Fallopian tube (tissue), 1 donor: ENCODE data around the gene ASMT.

GRCh38 chrX:315825-316626 lies 2.6 kb downstream of the GTPBP6 start:
- PRO-cap: no peak

DNA sequence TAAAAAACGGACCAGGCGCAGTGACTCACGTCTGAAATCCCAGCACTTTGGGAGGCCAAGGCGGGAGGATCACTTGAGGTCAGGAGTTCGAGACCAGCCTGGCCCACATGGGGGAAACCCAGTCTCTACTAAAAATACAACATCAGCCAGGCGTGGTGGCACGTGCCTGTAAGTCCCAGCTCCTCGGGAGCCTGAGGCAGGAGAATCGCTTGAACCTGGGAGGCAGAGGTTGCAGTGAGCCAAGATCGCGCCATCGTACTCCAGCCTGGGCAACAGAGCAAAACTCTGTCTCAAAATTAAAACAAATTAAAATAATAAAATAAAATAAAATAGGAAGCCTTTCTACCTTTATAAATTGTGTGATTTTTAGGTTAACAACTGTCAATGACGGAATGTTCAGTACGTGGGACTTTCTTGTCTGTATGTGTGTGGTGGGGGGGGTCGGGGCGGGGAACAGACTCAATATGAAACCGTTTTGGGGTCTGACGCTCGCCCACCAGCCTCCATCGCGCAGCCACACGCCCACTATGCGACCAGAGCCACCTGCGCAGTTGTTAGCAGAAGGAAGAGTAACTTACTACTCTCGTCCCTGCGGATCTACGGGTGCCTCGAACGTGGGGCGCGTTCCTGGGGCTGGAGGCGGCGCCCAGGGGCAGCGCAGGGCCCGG lies 783 bp downstream of the PPP2R3B start:
- PRO-cap: no peak

DNA sequence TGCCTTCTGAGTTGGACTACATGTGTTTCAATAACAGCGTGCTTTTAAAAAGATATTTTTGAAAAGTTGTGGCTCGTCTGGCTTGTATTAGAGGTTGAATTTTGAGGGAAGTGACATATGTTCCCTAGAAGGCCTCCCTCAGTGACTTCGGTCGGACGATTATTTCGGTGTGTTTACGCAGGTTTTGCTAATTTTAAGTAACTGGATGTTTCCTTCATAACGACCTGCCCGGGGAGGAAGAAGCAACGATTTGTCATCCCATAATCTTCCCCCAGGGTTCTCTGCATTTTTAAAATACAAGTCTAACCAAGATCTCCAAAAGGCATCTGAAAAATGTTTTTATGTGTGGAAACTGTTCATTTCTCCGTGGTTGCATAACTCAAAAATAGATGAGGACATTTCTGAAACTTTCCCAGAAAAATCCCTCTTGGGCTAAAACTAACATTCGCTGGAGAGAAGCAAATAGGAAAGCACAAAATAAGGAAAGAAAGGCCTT lies 195.4 kb downstream of the SHOX start:
- PRO-cap: no peak

DNA sequence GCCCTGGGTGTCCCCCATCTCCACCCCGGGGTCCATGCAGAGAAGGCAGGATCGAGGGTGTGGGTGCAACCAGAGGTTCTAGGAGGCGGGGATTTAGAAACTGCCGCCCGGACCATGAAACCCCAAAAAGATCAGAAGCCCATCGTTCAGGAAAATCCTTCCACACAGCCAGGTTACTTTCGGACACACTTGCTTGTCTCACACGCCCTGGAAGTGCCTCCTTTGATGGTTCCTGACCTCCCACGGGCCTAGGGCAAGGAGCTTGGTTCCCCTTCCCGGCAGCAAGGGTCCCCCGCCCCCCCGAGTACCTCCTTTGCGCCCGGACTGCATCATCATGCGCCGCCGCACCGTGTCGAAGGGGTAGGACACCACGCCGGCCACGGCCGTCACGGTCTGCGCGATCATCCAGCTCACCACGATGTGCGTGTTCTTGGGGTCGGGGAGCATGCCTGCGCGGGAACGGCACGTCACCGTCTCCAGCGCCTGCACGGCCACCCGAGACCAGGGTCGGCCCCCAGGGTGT lies 4.9 kb downstream of the SLC25A6 start:
- PRO-cap: no peak

GRCh38 chrX:1388995-1389648 lies 2.8 kb downstream of the SLC25A6 start:
- PRO-cap: no peak

DNA sequence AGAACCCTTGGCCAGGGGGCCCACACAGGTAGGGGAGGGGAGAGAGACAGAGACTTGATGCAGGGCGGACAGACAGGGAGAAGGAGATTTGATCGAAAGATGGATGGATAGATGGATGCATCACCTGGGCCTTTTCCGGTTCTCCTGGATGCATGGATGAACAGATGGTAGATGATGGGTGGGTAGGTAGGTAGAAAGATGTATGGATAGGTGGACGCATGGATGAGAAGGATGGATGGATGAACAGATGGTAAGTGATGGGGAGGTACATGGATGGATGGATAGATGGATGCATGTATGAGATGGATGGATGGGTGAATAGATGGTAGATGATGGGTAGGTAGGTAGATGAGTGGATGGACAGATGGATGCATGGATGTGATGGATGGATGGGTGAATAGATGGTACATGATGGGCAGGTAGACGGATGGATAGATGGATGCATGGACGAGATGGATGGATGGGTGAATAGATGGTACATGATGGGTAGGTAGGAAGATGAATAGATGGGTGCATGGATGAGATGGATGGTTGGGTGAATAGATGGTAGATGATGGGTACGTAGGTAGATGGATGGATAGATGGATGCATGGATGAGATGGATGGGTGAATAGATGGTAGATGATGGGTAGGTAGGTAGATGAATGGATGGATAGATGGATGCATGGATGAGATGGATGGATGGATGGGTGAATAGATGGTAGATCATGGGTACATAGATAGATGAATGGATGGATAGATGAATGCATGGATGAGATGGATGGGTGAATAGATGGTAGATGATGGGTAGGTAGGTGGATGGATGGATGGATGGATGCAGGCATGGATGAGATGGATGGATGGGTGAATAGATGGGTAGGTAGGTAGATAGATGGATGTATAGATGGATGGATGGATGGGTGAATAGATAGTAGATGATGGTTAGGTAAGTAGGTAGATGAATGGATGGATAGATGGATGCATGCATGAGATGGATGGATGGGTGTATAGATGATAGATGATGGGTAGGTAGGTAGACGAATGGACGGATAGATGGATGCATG lies 12.0 kb upstream of the SLC25A6 start:
- PRO-cap: no peak

GRCh38 chrX:1406373-1407631 lies 14.9 kb upstream of the SLC25A6 start:
- PRO-cap: no peak

DNA sequence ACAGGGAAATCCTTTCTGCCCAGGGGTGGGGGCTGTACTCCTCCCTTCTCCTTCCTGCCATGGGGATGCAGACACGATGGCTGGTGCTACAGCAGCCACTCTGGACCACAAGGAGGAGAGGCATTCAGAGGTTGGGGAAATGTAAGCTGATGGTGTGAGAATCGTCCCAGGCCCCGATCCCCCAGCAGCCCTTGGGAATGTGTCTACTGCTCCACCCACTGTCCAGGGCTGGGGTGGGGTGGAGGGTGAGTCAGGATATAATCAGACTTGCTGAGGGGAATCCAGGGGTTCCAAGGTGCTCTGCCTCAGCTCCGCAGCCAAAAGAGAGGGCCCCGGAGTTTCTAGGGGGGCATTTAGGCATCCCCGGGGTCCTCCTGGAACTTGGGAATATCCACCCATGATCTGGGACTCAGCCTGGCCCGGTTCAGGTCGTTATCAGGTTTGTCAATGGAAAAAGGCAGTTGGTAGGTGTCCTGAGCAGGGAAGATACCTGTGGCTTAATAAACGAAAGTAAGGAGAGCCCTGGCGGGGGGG lies 26.6 kb upstream of the SLC25A6 start:
- PRO-cap: no peak

GRCh38 chrX:1467106-1467607 lies 14.4 kb upstream of the ASMTL start:
- PRO-cap: no peak

DNA sequence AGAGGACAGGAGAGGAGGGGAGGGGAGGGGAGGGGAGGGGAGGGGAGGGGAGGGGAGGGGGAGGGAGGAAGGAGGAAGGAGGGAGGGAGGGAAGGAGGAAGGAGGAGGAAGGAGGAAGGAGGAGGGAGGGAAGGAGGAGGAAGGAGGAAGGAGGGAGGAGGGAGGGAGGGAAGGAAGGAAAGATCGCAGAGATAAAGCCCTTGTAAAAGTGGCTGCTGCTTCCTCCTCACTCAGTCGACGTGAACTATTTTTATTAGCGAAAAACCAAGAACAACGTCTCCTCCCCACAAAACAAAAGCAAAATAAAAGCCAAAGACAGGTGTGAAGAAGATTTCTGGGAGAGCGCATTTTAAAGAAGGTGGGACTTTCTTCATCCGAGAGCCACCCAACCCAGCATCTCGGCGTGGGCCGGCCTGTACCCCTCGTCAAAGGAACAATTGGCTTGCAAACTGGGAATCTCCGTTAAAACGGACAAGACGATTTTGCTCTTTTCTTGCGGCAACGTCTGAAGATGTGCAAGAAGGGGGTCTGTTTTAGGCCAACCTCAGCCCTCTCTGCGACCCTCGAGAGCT lies 40.7 kb upstream of the ASMTL start:
- PRO-cap: no peak

- PRO-cap: no peak
Observed at GRCh38 chrX:1534272-1534803, 2.6 kb downstream of the P2RY8 start.

- PRO-cap: no peak
Observed at GRCh38 chrX:1554901-1555375, 18.0 kb upstream of the P2RY8 start.

DNA sequence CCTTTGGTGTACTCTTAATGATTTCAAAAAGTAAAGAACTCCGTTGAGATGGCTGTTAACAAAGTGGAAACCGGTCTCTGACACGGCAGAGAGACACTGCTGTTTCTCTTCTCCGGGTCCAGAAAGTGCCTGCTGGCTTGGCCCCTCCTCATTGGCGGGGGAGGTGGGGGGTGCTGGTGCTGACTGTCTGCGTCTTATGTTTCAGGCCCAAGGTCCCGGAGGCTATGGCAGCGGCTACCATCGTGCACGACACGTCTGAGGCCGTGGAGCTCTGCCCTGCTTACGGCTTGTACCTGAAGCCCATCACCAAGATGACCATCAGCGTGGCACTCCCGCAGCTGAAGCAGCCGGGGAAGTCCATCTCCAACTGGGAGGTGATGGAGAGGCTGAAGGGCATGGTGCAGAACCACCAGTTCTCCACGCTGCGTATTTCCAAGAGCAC lies 1.9 kb downstream of the AKAP17A start:
- PRO-cap: no peak

DNA sequence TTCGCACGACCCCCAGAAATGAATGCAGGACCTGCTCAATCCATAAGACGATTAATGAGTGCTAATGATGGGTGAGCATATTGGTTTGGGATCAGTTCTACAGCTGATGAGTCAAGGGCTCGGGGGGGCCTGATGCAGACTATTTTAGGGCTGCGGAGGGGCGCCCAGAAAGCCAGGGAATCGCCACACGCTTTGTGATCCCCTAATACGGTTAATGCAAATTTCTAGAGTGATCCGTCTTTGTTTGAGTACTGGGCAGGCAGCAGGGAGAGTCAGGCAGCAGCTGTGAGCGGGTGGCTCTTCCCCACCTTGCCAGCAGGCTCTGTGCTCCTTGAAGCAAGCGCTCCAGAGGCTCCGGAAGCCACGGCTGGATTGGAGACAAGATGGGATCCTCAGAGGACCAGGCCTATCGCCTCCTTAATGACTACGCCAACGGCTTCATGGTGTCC lies at the start of gene ASMT:
ASMT (plus strand) TSS at position 243 of the 449 bp plus-strand sequence.
- PRO-cap: no peak

DNA sequence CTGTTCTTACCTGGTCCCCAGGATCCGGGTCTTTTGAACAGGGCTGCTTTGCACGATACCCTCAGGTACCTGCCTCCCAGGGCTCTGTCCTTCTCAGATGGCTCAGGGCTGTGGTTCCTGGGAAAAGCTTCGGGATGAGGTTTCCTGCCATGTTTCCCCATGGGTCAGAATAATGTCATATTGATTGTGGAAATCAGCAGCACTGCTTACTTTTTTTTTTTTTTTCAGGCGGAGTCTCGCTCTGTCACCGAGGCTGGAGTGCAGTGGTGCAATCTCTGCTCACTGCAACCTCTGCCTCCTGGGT lies 271.9 kb downstream of the ASMT start:
- PRO-cap: no peak

DNA sequence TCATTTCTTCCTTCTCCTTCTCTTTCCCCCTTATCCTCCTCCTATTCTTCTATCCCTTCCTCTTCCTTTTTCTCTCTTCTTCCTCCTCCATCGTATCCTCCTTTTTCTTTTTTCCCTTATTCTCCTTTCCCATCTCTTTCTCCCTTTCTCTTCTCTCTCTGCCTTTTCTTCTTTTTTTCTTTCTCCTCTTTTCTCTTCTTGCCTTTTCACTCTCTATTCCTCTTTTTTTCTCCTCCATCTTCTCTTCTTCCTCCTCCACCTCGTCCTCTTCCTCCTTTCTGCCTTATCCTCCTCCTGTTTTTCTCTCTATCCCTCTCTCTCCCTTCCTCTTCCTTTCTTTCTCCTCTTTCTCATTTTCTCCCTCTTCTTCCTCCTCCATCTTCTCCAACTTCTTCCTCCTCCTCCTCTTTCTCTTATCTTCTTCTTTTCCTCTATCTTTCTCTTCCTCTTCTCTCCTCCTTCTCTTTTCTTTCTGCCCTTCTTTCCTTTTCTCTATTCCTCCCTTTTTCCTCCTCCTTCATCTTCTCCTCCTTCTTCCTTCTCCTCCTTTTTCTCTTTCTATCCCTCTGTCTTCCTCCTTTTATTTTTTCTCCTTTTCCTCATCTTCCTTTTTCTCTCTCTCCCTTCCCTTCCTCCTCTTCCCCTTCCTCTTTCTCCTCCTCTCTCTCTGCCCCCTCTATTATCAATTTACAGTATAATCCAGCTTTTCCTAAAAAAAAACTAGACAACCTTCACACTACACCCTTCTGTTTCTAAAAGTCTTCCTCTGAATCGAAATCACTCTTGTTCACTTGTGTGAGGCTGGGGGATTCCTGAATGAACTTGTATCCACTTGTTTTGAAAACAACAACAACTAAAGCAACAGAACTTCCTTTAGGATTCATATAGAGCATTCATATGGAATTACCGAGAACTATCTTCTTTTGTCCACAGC lies 269.0 kb downstream of the DHRSX start:
- PRO-cap: no peak

DNA sequence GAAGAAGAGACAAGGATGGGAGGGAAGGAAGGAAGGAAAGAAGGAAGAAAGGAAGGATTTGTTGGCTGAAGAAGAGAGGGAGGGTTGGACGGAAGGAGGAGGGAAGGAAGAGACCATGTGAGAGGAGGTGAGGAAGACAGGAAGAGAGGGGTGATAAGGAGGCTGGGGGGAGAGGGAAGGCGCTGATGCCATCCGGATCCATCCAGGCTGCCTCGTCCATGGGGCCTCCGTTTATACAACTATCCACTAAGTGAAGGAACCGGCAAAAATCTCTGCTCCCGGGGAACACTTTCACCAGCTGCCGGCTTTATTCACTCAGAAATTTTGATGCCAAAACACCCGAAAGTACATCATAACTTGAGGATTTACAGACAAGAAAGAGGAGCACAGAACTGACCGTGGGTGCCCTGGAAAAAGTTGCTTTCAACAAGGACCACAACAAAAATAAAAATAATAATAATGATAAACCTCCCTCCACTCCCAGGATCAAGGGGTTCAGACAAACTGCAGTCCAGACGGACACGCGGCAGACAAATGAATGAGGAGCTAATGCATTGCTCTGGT lies 14.8 kb downstream of the DHRSX start:
- PRO-cap: no peak

DNA sequence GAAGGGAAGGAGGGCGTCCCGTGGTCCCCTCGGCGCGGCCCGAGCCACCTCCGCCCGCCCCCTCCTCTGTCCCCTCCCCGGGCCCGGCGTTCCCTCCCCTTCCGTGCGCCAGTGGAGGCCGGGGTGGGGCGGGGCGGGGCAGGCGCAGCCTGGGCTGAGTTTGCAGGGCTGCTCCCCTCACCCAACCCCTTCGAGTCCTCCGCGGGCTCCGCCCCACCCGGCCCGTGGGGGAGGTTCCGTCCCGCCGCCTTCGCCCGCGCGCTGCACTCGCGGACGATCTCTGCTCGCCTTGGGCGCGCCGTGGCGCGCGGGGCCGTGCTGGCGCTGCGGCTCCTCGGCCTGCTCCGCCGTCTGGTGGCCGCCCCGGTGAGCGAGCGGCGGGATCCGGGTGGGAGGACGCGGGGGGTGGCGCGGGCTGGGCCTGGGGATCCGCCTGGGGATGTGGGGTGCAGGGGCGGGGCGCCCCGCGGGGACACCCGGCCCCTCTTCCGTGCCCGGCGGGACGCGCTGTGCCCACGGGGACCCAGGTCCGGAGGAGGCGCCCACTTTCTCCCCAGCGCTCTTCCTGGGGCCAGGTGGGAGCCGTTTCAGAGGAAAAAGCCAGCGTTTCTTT lies 81.9 kb upstream of the CD99 start:
- PRO-cap: bidirectional peak, plus-strand start at position 124 of the sequence, minus-strand start at position 68 of the sequence; bidirectional peak, plus-strand start at position 266 of the sequence, minus-strand start at position 356 of the sequence

DNA sequence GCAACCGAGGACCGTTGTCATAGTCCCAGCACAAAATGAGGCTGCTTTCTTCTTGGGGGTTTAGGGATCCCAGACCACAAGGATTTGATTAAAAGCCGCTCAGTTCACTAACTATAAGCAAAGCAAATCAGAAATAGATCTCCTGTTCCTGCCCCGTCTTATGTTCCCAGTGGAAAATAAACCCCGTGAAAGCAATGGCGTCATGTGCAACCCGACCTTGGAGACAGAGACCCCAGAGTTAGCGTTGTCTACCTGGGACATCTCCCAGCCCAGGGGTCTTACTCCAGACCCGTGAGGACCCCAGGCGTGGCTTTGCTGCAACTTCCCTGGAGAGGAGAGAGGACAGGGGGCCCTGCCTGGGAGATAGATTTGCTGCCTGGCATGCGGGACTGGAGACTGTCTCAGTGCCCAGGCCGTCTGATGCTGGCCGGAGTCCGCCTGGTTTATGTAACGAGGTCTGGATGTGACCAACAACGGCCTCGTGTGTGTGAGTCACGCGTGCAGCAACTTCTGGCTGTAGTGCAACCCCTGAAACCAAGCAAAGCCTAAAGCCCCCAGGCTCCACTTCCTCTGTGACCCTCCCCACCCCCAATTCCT lies 15.6 kb downstream of the XG start:
- PRO-cap: no peak

DNA sequence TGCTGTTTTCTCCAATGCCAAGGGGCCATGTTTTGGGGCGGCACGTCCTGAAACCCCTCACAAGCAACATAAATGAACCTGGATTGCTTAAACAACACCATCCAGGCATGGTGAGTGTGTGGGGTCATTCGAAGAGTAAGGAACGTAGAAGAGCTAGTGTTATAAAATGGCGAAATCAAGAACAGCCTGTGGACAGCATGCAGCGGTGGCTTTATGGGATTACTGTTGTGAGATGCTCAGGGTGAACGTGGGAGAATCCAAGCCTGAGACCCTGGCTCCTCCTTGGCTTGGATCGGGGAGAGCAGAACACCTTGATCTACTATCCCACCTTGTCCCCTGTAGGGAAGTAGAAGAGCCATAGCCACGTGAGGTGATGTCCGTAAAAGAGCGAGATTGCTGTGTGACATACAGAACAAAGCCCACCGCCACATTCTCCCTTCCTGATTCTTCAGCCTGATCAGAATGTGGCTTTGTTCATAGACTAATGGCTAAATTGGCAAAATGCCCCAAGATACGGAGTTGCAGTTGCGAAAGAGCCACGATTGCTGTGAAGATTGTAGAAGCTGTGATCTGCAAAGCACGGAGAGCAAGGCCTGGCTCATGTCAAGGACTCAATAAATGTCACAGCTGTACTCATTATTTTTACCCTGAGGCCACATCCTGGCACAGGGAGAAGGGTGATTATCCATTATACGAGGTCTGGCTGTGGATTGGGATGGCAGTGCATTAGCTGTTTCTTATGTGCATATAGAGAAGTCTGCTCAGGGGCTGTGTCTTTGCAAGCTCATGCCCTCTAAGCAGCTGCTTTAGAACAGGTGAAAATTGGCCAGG lies 34.4 kb downstream of the ARSD start:
- PRO-cap: no peak